Occipital lobe (tissue), 2 donors: ENCODE results near the genes ZNF382 and ZNF875.

GRCh38 chr19:36141850-36142506 lies 2.1 kb downstream of the CAPNS1 start:
- RAMPAGE, long total RNA = no peak

DNA sequence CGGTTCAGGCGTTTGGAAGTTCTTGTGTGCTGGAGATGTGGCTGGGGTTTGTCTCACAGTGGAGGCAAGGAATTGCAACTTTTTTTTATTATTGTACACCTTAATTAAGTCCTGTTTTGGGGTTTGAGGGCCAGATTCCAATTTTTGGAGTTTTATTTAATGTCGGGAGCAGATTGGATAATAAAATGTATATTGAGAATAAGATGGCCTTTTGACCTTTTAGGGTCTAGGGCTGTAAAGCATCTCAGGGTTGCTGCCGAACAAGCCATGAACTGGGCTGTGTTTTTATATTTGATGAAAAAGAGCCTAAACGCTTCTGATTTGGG lies 6.6 kb upstream of the COX7A1 start:
- RAMPAGE, long total RNA = no peak

- RAMPAGE, long total RNA = no peak
Observed at GRCh38 chr19:36159248-36160319, 7.3 kb upstream of the COX7A1 start.

DNA sequence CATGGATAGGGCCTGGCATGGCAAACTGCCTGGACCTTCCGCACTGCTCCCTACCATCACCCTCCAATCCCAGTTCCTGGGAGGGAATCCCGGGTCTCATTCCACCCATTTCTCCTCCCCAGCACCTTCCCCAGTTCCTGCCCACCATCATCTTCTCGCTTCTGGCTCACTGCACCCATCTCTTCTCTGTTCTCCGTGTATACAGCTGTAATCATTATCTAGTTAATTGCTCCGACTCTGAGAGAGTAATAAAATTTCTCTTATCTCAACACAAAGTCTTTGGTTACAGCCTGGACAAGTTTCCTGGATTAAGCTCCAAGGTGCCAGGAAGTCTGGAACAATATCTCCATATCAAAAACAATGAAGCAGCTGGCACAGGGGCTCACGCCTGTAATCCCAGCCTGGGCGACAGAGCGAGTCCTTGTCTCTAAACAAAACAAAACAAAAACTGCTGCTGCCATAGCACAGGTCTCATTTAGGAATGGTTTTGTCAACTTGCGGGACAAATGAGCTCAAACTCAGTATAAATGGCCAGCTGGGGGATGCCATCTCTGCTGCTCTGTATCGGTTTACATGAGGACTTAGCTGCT lies 17.0 kb upstream of the COX7A1 start:
- RAMPAGE, long total RNA = no peak

DNA sequence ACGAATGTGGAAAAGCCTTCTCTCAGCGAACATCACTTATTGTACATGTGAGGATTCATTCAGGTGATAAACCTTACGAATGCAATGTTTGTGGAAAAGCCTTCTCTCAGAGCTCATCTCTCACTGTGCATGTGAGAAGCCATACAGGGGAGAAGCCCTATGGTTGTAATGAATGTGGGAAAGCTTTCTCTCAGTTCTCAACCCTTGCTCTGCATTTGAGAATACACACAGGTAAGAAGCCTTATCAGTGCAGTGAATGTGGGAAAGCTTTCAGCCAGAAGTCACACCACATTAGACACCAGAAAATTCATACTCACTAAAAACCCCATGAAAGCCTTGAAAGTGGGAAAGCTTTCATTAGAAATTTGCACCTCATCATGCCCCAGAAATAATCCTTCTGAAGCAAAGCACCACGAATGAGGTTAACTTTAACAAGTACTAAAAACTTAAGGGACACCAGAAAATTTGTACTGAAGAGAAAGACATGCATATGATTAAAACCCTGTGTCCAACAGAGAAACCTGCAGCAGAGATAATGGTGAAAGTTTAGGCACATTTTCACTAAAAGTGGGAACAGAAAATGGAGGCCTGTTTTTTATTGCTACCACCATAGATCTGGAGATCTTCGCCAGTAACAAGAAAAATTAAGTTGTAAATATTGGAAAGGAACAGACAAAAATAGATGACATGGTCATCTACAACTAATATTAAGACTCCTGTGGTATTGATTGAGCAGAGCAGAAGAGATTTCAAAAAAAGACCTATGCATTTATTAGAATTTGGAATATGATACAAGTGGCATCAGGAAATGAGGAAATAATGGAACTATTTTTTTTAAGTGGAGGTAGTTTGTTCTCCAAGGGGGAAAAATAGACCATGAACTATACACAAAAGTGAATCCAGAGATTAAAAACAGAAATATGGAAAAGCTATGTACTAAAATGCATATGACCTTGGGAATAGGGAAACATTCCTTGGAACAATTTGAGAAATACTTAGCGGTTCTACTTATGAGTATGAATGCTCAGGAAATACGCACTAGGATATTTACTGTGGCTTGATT lies 22.4 kb downstream of the ZNF146 start:
- RAMPAGE, long total RNA = no peak

DNA sequence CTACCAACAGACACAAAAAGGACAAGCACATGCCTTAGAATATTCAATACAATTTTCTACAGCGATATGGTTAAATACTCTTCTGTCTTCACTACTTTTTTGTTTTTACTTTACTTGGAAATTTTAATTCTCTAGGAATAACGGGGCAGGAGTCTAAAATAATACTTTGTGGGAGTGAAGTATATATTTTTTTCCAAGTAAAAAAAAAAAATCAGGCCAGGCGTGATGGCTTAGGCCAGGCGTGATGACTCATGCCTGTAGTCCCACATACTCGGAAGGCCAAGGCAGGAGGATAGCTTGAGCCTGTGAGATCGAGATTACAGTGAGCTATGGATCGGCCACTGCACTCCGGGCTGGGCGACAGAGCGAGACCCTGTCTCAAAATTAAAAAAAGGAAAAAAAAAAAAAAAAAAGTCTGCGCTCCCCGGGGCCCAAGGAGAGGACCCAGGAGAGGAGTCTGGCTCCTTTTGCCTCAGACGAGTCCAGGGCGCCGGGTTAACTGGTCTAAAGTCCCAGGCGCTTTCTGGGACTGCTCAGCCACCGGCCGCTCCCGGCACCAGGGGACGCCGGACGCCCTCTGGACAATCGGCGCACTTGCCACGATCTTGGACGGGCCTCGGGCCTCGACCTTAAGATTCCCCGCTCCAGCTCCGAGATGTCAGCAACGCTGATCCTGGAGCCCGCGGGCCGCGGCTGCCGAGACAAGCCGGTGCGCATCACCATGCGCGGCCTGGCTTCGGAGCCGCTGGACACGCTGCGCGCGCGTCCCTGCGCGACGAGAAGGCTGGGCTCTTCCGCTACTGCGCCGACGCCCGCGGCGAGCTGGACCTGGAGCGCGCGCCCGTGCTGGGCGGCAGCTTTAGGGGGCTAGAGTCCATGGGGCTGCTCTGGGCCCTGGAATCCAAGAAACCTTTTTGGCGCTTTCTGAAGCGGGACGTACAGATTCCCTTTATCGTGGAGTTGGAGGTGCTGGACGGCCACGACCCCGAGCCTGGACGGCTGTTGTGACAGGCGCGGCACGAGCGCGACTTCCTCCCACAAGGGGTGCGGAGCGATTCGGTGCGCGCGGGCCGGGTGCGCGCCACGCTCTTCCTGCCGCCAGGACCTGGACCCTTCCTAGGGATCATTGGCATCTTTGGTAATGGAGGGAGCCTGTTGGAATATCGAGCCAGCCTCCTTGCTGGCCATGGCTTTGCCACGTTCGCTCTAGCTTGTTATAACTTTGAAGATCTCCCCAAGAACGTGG lies 2.9 kb upstream of the ZFP82 start:
- RAMPAGE, long total RNA = no peak

GRCh38 chr19:36604529-36605412 lies at the start of gene ZNF382:
ZNF382 (plus strand) TSS chr19:36605313.
- RAMPAGE, long total RNA = start-site peak on the minus strand at chr19:36605222-36605260, 125 and 65 reads in 2 replicates

DNA sequence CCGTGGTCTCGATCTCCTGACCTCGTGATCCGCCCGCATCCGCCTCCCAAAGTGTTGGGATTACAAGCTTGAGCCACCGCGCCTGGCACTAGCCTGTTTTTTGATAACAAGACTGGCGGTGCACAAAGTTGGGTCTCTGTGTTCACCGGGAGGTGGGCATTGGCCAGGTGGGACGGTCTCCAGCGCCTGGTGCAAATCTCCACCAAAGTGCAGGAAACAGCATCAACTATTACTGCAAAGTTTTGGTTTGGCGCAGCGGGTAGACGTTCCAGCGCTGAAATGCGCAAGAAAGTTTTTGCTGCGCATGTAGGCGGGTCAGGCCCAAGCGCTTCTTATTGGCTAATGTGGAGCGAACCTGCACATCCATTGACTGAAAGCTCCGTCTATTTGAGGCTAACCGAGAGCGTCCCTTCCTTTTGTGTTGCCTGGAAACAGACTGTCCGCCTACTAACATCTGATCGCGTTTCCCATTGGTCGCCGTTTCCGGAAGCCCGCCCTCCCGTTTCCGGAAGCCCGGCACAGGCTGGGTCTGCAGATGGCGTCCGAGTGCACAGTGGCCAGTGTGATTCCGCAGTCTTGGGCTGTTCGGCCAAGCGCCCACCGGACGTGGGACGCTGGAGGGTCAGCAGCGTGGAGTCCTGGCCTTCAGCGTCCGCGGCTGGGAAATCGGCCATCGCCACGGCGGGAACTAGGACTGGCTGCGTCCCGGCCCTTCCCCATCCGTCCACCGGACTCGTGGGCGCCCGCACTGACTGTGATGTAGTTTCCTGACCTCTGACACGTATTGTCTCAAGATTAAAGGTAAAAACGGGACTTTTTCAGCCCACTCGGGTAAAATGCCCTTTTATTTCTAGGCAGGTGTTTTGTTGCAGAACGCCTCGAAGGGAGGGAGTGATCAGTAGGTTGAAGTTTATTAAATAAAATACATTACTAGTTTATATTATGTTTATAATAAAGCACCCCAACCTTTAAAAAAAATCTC lies 16.8 kb upstream of the ZNF875 start:
- RAMPAGE, long total RNA = start-site peak on the plus strand centred at position 521 of the sequence, 29 bp wide, 50 and 111 reads in 2 replicates

DNA sequence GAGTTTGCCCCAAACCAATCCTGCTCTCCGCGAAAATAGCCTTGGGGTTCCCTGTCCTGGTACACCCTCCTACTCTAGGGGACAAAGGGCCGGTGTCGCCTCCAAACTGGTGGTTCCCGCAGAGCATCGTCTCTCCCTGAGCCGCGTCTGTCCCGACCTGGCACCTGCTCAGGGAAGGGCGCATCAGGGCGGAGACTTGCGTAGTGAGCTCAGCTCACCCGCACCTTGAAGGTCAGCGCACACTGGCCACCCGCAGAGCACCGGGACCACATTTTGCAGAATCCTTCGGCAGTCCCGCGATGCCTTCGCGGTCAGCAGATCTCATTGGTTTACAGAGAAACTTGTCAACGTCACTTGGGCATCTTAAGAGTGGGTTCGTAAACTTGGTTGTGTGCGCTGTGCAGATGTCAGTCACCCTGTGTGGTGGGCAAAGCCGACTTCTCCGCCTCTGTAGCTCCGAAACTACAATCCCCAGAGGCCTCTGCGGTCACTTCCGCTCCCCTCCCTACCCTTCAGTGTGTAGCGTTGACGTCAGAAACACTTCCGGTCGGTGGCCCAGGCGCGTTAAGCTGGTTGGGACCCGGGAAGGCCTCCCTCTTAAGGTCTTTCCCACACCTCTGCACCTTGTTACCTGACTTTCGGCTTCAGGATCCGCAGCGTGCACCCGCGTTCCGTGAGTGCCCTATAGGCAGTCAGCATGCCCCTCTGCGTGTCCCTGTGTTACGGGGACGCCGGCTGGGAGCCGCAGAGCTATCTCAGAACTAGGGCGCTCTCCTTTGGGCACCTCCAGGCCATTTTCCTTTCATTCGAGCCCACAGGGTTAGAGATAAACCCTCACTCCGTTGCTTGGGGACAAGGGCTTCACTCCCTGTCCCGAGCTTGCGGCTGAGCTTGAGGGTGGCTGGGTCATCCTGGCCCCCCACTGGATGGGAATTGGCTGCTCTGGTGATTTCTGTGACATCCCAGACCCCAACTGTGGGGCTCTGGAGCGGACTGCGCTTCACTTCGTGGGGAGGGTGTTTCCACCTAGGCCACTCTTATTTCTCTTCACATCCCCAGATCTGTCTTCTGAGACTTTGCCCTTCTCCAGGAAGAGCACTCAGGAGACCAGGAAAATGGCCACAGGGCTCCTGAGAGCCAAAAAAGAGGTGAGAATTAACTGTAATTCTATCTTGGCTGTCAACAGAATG lies at the start of gene ZNF875:
Gene ZNF875 (plus strand): TSS at position 540 of the 1,190 bp plus-strand sequence.
- RAMPAGE, long total RNA = no peak

GRCh38 chr19:37362624-37363329 lies 8.1 kb upstream of the ZNF527 start:
- RAMPAGE, long total RNA = no peak

DNA sequence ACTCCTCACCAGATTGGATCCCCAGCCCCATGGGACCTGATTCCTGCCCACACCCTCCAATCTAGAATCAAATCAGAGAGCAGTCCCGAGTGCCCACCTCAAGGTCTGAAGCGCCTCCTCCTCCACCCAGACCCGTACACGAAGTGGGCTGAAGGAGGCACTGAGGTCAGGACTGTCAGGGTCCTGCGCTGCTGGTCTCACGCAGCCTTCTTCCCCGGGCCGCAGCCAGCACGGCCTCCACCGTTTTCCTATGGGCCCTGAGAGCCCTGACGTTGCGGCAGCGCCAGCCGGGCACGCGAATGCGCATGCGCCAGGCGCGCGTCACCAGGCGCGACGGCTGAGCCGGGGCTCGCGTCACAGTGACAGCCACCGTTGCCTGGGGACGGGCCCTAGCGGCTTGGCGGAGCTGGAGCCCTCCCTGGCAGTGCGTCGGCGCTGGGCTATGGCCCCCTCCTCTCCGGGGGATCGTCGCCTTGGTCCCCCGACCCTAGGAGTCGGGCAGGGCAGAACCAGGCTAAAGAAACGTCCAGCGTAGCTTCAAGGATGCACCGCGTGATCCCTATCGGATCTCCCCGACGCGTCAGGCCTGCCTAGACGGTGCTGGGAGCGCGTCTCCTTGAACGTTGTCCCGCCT lies 43.5 kb downstream of the ZNF571 start:
- RAMPAGE, long total RNA = no peak

GRCh38 chr19:37986402-37986891 lies 79.4 kb downstream of the SIPA1L3 start:
- RAMPAGE, long total RNA = no peak

DNA sequence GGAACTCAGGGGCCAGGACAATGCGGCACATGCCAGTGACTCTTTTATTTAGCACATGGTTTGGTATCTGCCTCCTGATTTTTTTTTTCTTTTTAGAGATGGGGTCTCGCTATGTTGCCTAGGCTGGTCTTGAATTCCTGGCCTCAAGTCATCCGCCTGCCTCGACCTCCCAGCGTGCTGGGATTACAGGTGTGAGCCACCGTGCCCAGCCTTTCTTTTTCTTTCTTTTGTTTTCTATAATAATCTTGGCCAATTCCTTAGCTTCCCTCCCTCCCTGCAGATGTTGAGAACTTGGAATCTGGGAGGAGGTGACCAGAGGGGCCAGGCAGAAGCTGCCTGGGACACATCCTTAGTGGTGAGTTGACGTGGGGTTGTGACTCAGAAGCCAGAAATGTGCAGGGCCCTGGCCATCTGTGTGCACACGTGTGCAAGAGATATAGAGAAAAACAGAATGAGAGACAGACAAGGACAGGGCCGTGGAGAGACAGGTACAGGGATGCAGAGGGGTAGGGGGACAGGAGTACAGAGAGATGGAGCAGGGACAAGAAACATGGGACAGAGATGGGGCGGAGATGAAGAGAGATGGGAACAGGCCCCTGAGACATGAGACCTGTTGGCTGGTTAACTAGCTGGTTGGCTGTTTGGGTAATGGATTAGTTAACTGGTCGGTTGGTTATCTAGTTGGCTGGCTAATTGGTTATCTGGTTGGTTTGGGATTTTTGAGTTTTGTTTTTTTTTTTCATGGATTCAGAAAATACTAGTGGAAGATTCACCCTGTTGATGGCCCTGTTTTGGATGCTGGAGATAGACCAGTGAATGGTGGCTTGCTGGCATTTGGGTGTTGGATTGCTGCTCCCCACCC lies 154.4 kb downstream of the SIPA1L3 start:
- RAMPAGE, long total RNA = no peak

- RAMPAGE, long total RNA = no peak
Observed at GRCh38 chr19:38173298-38174145, 50.5 kb downstream of the DPF1 start.

GRCh38 chr19:38183554-38184291 lies 40.3 kb downstream of the DPF1 start:
- RAMPAGE, long total RNA = no peak

GRCh38 chr19:38220804-38221324 lies 3.2 kb downstream of the DPF1 start:
- RAMPAGE, long total RNA = no peak

DNA sequence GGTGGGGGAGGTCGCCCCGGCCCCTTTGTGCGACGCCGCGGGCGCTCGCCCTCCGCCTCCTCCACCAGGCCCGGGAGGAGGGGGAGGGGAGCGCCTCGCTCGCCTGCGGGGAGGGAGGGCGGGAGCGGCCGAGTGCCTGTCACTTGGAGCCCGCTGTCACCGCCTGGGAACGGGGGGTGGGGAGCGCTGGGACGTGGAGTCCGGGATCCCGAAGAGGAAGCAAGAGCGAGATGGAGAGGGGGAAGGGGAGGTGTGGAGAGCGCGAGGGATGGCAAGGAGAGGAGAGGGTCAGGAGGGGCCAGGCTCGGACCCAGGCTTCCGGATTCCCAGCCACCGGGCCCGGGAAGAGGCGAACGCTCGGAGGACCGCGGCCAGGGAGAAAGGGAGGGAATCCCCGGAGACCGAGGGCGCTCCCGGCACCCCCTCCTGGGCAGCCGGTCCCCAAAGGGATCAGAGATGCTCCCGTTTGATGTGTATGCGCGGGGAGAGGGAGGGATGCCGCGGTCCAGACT lies 4.5 kb upstream of the DPF1 start:
- RAMPAGE, long total RNA = no peak

DNA sequence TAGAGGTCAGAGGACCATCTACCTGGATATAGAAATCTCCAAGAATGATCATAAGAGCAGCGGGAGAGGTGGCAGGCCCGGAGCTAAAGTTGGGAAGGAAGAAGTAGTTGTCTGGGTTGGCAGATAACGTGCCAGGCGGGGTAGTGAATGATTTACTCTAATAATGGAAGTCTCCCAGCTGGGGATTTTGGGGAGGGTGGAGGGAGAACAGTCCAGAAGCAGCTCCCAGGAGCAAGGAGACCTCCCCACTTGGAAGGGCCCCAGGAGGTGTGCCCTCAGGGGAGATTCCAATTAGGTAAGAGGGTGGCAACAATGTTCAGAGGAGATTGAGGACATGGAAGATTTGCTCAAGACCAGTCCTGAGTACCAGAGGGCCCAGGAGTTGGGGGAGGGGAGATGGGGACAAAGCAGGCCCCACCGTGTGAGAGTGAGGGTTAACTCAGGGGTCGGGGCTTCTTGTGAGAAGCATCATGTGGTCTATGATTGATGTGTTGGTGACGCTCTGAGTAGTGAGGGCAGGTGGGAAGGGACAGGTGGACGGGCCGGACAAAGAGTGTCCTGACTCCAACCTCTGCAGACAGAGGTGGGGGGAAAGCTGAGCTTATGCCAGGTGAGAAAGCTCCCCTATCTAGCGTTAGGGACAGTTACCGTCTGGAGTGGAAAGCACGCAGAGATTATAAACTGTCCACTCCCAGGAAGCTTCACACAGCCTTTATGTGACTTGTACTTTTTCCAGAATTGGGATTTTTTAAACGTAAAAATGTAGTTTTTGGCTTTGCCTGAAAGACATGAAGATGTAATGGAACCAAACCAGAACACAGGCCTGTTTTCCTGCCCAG lies 3.5 kb downstream of the SPINT2 start:
- RAMPAGE, long total RNA = no peak

DNA sequence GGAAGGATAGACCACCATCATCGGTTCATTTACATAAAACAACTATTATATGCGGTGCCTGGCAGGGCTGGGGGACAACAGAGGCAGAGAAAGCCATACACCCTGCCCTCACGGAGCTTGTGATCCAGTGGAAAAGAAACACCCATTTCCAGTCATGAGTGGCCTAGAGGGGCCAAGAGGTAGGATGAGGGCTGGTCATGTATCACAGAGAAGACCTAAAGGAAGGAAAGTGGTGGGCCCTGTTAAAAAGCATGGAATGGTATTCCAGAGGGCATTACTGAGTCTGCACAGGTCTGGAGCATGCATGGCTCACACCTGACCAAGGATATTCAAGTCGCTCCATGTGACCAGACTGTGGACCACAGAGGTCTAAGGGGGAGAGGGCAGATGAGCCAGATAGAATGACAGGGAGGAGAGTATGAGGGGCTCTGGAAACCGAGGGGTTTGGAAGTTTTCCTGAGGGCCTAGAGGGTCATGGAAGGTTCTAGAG lies 2.0 kb upstream of the CATSPERG start:
- RAMPAGE, long total RNA = no peak

DNA sequence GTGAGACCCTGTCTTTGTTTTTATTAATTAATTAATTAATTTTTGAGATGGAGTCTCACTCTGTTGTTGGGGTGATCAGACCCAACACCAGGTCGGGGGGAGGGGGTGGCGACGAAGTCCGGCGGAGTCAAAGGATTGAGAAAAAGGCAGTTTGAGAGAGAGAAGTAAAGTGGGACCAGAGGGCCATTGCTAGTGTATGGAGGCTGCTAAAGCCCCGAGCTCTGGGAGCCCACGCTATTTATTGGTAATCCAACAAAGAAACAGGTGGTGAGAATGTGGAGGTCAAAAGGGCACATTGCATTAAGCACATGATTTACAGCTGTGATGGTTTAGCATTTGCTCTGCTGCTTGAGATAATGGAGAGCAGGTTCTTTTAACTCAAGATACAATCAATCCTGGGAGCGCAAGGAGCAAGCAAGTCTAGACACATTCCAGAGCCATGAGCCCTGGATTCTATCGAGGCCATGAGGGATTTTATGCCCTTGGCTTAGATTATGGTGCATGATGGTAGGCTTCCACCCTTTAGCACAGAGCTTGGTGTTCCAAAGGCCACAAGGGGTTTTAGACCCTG lies 3.3 kb downstream of the CATSPERG start:
- RAMPAGE, long total RNA = no peak